Colon Carcinoma Metastatic in the Lung (tissue), 2 donors: ENCODE data around the gene XCL2.

GRCh38 chr1:167221839-167222779, 1.4 kb downstream of the POU2F1 start:
- PRO-cap, 2 experiments: peak in 2 of 2 experiments; most common plus-strand start chr1:167222061 (in 1); most common minus-strand start chr1:167222003 (in 2)

- PRO-cap, 2 experiments: no peak in any of the 2 experiments
Measured at GRCh38 chr1:167255075-167255832, 34.6 kb downstream of the POU2F1 start.

DNA sequence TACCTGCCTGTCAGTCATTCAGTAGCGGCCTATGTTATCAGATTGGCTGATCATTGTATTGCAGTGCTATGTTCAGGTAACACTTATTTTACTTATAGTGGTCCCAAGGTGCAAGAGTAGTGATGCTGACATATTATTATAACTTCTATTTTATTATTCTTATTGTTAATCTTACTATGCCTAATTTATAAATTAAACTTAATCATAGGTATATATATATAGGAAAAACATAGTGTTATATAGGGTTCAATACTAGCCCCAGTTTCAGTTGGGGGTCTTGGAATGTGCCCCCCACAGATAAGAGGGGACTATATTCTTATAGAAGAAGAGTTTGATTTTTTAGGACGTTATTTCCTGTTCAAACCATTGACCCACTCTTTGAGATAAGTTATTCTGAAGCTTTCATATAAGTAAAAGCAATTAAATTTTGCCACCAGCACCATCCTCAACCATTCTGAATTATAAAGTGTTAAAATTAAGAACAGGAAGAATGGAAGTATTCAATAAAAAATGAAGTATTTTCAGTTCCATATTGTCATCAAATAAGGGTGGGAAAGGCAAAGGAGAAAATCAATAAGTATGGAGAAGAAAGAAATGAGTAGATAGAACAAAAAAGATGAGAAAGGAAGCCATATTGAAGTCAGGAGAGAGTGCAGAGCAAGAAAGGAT, 55.7 kb downstream of the POU2F1 start:
- PRO-cap, 2 experiments: no peak in any of the 2 experiments

- PRO-cap, 2 experiments: no peak in any of the 2 experiments
Measured at GRCh38 chr1:167397793-167398403, 120.4 kb downstream of the CD247 start.

DNA sequence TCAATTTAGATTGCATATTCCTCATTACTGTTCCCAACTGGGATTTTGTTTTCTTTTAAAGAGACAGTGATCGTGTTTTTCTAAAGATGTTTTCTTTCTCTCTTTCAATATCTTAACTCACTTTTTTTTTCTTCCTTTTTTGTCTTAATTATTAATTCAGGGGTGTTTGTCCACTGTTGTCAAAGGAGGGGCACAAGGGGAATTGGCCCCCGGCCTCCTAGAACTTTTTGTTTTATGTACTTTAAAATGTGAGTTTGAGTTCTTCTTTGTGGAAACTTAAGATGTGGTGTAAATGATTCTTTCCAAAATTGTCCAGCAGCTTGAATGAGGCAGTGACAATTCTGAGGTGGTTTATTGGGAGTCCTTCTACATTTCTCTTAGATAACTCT, 91.9 kb downstream of the CD247 start:
- PRO-cap, 2 experiments: no peak in any of the 2 experiments

- PRO-cap, 2 experiments: no peak in any of the 2 experiments
Measured at GRCh38 chr1:167426868-167427317, 91.4 kb downstream of the CD247 start.

- PRO-cap, 2 experiments: no peak in any of the 2 experiments
Measured at GRCh38 chr1:167500147-167500518, 18.2 kb downstream of the CD247 start.

DNA sequence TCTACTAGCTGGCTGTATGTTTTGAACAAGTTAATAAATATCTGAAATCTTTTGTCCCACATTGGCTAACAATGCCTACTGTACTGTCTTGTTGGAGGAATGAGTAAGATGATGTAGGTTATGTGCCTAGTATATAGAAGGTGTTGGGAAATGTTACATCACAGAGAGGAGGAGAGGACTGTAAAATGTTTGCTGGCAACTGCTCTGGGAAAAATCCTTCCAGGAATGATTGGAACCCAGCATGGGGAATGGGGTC, 14.1 kb upstream of the CD247 start:
- PRO-cap, 2 experiments: no peak in any of the 2 experiments

GRCh38 chr1:167551327-167552180, 2.0 kb downstream of the CREG1 start:
- PRO-cap, 2 experiments: peak in 2 of 2 experiments; most common minus-strand start chr1:167551550 (in 1)

DNA sequence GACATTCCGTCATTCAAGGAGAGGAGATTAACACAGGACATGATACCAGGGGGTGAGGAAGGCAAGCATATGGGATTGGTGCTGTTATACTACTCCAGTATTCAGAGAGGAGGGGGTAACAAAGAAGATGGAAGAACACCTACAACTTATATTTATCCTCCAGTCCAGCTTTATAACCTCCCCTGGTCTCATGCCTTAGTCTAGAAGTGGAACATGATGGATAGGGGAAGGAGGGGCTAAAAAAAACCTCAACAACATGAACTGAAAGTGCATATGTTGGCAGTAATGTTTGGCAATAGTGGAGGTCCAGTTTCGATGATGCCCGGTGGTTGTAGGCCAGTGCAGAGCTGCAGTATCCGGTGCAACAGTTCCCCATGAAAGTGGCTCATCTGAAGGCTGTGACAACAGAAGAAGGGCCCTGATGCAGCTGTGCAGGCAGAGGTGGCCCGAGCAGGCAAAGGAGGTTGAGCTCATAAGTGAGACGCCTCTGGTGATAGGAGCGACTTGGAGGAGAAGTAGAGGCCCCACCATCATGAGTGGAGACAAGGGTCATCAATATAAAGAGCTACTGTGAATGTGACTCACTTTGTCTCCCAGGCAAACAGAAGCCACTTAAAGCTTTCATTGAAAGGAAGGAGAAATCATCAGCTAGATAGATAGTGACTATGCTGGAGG, 10.0 kb upstream of the CREG1 start:
- PRO-cap, 2 experiments: no peak in any of the 2 experiments

- PRO-cap, 2 experiments: no peak in any of the 2 experiments
Measured at GRCh38 chr1:167683504-167684909, 37.8 kb upstream of the MPZL1 start.

- PRO-cap, 2 experiments: peak in 1 of 2 experiments; most common minus-strand start chr1:167715564 (in 1)
Measured at GRCh38 chr1:167714788-167715741, 6.7 kb upstream of the MPZL1 start.

GRCh38 chr1:167936135-167936450, 390 bp upstream of the DCAF6 start:
- PRO-cap, 2 experiments: peak in 2 of 2 experiments; most common plus-strand start chr1:167936261 (in 2)

DNA sequence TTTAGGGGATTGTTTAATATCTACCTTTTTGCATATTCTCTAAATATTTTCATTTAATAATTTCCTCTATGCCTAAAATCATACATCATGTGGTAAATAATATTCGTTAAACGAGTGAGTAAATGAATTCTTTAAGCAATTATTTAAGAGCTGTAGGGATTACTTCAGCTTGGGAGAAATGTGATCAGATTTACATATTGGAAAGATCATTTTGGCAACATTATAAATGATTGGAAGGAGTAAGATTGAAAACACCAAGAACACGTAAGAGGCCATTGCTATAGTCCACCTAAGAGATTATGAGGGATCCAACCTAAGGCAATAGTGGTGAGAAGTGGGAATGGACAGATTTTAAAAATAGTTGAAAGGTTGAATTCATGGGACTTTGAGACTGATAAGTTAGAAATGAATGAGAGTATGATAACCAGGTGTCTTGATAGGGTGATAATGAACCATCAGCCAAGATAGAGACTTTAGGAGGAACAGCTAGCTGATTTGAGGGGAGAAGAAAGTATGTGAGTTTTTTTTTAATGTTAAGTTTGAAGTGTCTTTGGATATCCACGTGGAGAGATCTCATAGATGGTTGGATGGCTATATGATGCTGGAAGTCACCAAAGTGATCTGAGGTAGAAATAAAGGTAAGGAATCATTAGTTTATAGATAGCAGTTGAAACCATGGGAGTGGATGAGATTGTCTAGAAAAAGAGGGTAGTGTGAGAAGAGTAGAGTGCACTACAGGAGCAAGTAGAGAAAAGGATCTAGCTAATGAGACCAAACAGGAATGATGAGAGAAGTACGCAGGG, 89.5 kb upstream of the MPC2 start:
- PRO-cap, 2 experiments: no peak in any of the 2 experiments

DNA sequence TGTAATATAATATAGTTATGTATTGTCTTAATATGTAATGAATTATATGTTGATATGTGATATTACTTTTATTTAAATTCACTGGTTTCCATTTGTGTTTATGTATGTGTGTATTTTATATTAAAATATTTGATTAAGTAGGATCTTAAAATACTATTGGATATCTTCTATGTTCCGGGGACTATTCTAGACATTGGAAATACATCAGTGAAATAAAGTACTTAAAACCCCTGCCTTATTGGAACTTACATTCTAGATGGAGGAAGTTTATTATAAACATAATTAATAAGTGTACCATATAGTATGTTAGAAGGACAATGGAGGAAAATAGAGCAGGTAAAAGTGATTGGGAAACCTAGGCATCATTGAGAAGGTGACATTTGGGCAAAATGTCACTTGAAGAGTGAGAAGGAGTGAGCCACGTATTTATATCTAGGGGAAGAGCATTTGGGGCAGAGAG, 97.0 kb downstream of the GPR161 start:
- PRO-cap, 2 experiments: no peak in any of the 2 experiments

GRCh38 chr1:168092274-168092779, 44.4 kb downstream of the GPR161 start:
- PRO-cap, 2 experiments: no peak in any of the 2 experiments

GRCh38 chr1:168137251-168138039, 715 bp upstream of the GPR161 start:
- PRO-cap, 2 experiments: no peak in any of the 2 experiments

- PRO-cap, 2 experiments: no peak in any of the 2 experiments
Measured at GRCh38 chr1:168243038-168244095, 17.6 kb downstream of the SFT2D2 start.

- PRO-cap, 2 experiments: no peak in any of the 2 experiments
Measured at GRCh38 chr1:168342572-168343245, 62.0 kb downstream of the TBX19 start.

GRCh38 chr1:168543882-168544259, at the start of gene XCL2:
XCL2 (minus strand) TSS chr1:168543997.
- PRO-cap, 2 experiments: no peak in any of the 2 experiments